ENCODE measurements around the gene EXD2.

- PRO-cap, 7 experiments: no peak in any of the 7 experiments
- RAMPAGE, long total RNA, 2 experiments: no peak in any of the 2 experiments
These were observed 116.2 kb downstream of the ZFP36L1 start for GRCh38 chr14:68676629-68677005.

DNA sequence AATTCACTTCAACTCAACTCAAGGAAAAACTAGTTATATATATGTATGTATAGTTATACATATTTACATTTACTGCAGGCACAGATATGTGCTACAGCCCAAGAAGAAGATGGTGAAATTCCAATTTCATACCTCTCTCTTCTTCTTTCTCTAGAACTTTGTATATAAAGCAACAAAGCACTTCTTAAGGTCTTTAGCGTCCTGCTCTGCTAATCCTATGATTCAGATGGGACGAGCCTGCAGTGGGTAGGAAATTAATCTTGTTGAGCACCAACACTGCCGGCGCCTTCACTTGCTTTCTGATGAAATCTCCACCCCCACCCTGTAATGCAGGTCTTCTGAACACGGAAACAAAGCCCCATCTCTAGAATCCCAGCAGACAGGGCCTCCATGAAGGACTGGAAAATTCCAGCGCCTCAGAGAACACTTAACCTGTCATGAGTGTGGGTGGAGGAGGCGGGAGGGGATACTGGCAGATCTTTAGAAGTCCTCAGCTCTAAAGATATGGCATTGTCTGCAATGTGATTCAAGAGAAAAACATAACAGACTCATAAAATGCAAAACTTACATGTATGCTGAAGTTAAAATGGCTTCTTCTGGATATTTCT, 43.4 kb downstream of the ZFP36L1 start:
- PRO-cap, 7 experiments: no peak in any of the 7 experiments
- RAMPAGE, long total RNA, 2 experiments: no peak in any of the 2 experiments

DNA sequence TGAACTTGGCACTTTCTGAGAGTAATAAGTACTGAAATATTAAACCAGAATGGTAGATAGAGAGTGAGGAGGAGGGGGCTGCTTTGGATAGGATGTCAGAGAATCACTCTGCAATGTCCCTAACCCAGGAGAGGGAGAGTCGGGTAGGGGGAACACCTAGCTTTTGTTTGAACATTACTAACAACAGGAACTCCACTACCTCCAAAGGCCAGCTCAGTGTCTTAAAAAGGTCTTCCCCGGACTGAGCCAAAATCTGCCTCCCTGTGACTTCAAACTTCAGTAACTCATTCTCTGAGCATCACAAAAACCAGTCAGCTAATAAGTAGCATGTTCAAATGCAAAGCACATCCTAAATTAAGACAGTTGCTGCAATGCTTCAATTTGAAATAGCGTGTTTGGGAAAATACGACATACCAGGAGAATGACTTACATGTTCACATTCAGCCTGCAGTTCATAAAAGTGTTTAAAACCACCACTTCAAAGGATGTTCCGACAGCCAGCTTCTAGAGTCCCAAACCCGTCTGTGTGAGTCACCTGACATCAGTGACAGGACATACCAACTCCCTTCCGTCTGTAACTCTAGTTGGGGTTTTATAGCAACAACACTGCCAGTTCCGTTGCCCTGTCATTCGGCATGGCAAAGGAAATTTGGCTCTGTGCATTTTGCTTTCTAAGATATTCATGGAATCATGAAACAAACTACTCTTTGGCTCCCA, 13.1 kb downstream of the ZFP36L1 start:
- PRO-cap, 7 experiments: no peak in any of the 7 experiments
- RAMPAGE, long total RNA, 2 experiments: no peak in any of the 2 experiments

DNA sequence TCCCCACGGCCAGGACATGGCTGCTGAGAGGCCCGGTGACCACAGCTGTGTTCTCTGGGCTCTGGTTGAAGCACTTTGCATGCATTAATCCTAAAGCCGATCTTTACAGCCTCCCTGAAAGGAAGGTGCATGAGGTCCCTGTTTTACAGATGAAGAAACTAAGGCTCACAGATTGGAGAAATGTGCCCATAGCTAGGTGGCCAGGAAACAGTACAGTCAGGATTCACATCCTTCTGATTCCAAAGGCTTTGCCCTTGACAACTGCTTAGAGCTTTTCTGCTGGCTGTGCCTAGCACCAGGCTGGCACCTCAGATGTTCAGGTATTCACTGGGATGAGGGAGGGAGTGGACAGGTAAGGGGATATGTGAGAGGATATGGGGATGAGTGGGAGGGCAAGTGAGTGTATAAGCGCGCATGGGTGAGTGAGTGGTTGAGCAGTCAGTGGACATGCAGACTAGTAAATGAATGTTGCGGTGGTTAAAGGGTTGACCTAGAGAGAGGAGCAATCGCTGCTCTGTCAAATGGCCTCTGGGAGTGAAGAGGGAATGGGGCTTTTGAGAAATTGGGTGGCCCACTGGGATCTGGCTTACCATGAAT, 30.4 kb upstream of the ZFP36L1 start:
- PRO-cap, 7 experiments: no peak in any of the 7 experiments
- RAMPAGE, long total RNA, 2 experiments: no peak in any of the 2 experiments

GRCh38 chr14:68843148-68844394, 50.7 kb upstream of the ZFP36L1 start:
- PRO-cap, 7 experiments: no peak in any of the 7 experiments
- RAMPAGE, long total RNA, 2 experiments: no peak in any of the 2 experiments

DNA sequence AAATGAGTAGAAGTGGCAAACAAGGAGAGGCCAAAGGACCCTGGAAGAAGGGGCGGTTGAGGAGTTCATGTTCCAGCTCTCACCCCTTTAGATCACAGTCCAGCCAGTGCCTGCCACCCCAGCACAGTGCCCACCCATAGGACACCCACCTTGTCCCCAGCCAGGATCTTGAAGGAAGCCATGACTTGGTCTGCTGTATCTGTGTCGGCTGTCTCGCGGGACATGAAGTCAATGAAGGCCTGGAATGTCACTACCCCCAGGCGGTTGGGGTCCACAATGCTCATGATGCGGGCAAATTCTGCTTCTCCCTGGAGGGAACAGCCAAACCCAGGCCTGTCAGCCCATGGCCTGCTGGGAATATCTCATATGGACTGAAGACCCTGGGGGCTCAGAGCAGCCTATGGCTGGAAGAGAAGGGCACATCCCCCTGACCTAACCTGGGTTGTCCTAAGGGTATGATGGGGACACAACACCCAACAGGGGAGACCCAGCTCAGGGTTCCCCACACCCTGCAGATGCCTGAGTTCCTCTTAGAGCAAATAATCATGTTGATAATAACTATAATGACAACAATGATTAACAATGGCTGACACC, 84.2 kb upstream of the ZFP36L1 start:
- PRO-cap, 7 experiments: no peak in any of the 7 experiments
- RAMPAGE, long total RNA, 2 experiments: no peak in any of the 2 experiments

DNA sequence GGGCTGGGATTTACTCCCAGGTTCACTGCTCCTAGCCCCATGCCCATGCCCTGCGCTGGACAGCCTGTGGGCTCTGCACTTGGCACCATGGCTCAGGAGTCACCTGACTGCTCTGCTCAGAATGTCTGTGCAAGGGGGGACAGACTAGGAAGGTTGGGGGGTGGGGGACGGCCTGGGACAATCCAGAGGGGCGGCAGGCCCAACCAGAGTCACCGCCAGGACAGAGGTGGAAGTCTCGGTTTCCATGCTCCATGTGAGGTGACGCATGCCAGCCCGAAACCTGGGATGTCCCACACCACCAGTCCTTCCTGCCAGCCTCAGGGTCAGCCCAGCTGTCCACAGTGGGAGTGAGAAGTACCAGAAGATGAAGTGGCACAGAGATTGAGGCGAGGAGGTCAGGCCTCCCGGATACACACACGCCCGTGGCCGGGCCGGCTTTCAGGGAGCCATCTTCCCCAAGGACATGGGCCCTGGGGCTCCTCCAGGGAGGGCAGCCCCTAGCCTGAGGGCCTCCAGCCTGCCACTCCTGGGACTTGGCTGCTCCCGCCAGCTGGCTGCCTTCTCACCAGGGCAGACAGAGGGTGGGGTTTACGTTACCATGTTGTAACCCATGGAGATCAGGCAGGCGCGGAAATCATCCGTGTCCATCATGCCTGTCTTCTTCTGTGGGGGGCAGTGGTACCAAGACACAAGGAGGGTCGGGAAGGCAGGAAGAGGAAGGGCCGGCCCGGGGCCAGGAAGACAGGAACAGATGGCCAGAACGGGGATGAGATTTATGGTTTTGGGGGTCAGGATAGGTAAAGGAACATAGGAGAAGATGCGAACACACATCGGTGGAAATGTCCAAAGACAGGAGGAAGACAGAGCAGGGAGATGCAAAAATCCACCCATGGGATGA, 85.2 kb upstream of the ZFP36L1 start:
- PRO-cap, 7 experiments: no peak in any of the 7 experiments
- RAMPAGE, long total RNA, 2 experiments: no peak in any of the 2 experiments

- PRO-cap, 7 experiments: no peak in any of the 7 experiments
- RAMPAGE, long total RNA, 2 experiments: start-site peak on the minus strand in 1 of 2 experiments, at chr14:68884207-68884284 at its widest, 24 reads per replicate
These were observed 91.3 kb upstream of the ZFP36L1 start for GRCh38 chr14:68884018-68884625.

GRCh38 chr14:68888065-68888735, 90.9 kb downstream of the ACTN1 start:
- PRO-cap, 7 experiments: no peak in any of the 7 experiments
- RAMPAGE, long total RNA, 2 experiments: no peak in any of the 2 experiments

DNA sequence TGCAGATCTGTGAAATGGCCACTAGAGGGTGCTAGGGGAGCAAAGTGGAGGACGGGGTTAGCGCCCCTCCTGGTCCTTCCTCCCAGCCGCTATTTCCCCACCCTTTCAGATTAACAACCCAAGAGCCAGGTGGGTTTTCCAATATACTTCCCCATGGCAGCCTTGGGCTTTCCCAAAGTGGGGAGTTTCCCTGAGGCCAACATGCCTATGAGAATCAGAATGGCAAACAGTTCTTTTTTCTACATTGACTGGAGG, 67.4 kb downstream of the ACTN1 start:
- PRO-cap, 7 experiments: no peak in any of the 7 experiments
- RAMPAGE, long total RNA, 2 experiments: no peak in any of the 2 experiments

DNA sequence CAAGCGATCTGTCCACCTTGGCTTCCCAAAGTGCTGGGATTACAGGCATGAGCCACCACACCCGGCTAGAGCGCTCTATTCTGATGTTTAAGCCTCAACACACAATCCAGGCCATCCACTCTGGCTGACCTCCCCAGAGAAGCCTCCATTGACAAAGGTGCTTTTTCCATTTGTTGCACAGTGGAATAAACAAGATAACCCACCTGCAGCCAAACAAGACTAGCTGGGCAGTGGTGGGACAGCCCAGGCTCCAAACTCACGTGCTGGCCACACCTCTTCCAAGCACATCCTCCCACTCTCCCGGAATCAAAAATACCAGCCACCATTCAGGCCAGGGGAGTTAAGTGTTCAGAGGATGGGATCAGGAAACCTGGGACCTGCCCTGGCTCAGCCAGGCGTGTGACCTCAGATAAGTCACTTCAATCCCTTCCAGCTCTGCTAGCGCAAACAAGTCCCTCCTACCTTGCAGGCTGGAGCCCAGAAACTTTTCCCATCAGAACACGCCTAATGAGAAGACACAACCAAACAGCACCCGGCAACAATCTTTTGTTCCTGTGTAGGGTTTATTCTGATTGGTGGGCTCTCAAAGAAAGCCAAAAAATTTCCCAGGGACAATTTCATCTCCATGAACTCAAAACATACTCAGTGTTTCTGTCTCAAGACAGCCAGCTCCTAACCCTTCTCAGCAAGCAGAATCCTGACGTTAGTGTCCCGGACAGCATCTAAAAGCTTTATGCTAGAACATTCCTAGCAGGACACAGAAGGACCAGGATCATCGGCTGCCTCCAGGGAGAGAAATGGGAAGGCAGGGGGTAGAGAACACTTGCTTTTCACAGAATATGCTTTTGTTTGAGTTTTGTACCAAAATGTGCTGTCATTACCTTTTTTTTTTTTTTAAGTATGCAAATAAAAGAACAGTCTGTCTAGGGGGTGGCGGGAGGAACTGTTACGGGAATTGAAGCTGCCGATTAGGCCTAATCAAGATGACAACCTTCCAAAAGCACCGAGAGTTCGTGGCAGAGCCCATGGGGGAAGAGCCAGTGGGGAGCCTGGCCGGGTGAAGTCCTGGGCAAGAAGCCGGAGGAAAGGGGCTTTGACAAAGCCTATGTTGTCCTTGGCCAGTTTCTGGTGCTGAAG, 43.1 kb downstream of the ACTN1 start:
- PRO-cap, 7 experiments: peak in 2 of 7 experiments; most common plus-strand start position 744 of the sequence (in 2); most common minus-strand start position 411 of the sequence (in 1)
- RAMPAGE, long total RNA, 2 experiments: start-site peak on the plus strand in 1 of 2 experiments, centred at position 642 of the sequence, 6 reads per replicate

DNA sequence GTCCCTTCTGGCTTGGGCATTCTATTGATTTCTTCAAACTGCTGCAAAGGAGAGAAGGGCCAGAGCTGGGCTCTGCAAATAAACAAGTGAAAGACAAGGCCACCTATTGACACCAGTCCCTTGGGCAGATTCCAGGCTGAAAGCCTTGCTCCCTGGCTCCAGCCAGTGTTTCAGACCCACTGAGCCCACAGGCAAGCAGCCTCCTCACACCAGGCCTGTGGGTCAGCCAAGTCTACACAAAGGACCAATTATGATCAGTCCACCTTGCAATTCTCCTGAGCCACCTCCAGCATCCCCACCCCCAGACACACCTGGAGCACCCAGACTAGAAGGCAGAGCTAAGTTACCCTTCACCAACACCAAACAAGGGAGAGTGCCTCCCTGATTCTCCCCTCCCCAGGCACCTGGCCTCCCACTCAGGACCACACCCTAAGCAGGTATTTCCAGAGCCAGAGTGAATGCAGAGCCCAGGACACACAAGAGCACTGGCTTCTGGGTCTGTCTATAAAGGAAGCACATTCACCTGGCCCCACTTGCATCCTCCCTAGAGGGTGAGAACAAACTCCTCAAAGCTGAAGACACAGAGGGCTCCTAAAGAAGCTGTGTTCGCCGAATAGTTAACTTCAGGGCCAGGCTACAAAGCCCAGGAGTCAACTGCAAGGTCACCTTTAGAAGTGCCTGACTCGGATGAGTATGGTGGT, 13.7 kb downstream of the ACTN1 start:
- PRO-cap, 7 experiments: no peak in any of the 7 experiments
- RAMPAGE, long total RNA, 2 experiments: no peak in any of the 2 experiments

GRCh38 chr14:68972372-68973216, 6.5 kb downstream of the ACTN1 start:
- PRO-cap, 7 experiments: no peak in any of the 7 experiments
- RAMPAGE, long total RNA, 2 experiments: no peak in any of the 2 experiments

GRCh38 chr14:69034844-69035315, 55.8 kb upstream of the ACTN1 start:
- PRO-cap, 7 experiments: no peak in any of the 7 experiments
- RAMPAGE, long total RNA, 2 experiments: no peak in any of the 2 experiments

- PRO-cap, 7 experiments: no peak in any of the 7 experiments
- RAMPAGE, long total RNA, 2 experiments: no peak in any of the 2 experiments
These were observed 60.2 kb upstream of the ACTN1 start for GRCh38 chr14:69039221-69039766.

DNA sequence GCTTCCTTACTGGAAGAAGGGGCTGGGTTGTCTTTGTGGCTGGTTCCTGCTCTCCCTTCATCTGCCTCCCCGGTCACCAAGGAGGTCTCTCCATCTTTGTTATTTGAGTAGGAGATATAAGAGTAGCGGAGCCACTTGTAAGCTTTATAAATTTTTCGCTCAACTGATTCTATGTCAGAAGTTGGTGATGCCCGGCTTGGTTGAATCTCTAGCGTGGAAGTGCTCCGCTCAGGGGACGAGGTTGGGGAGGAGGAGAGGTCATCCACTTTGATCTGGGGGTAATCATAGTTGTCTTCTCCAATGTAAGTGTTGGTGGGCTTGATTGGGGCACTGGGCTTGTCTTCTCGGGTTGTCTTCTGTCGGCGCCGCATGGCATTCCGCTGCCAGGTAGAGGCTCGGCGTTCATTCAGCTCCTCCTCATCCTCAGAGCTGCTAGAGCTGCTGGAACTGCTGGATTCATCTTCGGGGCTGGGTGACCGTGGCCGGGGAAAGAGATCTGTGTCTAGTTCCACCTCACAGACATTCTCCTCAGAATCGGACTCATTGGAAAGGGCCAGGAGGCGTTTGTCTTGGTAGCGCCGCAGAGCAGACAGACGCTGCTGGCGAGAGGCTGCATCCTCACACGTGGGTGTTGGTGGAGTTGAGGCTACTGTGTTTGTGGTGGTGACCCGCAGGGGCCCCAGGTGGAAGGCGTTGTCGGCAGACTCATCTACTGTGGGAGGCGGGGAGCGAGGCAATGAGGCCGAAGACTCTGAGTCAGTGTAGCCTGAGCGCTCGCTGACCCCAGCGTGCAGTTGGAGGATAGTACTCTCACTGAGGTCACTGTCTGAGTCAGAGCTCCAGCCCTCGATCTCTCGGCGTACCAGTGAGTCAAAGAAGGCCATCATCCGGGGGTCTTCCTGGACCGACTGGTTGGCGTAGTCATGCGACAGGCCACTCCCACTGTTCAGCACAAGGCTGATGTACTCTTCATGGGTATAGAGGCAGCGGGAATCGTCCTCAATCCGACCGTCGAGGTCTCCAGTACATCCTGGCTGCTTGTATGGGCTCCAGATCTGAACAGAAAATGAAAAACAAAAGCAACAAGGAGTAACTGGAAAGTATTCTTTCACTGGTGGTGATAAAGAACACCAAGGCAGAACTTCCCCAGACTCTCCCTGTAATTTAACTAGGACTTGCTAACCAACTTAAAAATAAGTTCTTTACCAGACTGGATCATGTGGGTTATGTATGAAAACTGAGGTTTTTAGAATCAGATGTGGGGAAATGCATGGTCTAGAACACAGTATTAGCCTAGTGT, 75.9 kb upstream of the ACTN1 start:
- PRO-cap, 7 experiments: no peak in any of the 7 experiments
- RAMPAGE, long total RNA, 2 experiments: no peak in any of the 2 experiments

DNA sequence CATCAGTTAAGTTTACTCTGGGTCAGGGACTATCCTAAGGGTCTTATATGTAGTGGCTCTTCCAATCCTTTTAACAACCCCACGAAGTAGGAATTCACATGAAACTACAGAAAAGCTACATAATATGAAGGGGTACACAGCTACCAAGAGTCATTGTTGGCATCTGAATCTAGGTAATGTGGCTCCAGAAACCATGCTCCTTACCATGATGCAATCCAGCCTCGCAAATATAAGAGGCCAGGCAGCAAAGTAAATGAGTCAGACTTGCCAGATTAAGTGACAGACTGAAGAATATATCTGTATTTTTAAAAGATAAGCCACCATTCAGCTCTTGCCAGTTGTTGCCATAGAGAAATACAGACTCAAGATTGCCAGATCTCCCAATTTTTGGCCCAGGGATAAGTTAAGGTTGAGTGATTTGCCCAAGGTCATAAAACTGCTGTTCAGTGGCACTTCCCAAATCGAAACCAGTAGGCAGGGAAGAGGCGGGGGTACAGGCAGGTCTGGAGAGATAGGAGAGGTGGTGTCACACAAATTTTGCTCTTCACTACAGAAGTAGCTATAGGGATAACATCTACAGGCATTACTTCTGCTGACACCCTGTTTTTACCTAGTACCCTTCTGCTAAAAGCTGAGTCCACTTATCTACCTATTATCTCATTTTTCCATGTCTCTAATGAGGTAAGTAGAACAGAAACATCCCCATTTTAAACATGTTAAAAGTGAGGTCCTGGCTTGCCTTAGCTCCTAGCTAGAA, 19.7 kb downstream of the DCAF5 start:
- PRO-cap, 7 experiments: no peak in any of the 7 experiments
- RAMPAGE, long total RNA, 2 experiments: no peak in any of the 2 experiments

GRCh38 chr14:69191003-69192199, at the start of gene EXD2:
TSS of gene EXD2 (plus strand) at chr14:69191498.
- PRO-cap, 7 experiments: peak in 7 of 7 experiments; most common plus-strand start chr14:69191498 (in 7); most common minus-strand start chr14:69191413 (in 4)
- RAMPAGE, long total RNA, 2 experiments: start-site peak on the plus strand in 1 of 2 experiments, at chr14:69191531-69191941 at its widest, 29 to 104 reads per replicate

DNA sequence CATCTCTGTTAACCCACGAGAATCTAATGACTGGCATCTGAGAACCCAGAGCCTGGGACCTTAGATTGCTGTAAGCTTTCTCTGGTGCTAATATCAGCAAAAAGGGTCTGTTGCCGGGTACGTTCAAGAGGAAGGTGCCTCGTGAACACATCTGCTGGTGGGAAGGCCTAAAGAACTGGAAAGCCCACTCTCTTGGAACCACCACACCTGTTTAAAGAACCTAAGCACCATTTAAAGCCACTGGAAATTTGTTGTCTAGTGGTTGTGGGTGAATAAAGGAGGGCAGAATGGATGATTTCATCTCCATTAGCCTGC, 548 bp downstream of the SLC39A9 start:
- PRO-cap, 7 experiments: no peak in any of the 7 experiments
- RAMPAGE, long total RNA, 2 experiments: no peak in any of the 2 experiments

- PRO-cap, 7 experiments: no peak in any of the 7 experiments
- RAMPAGE, long total RNA, 2 experiments: no peak in any of the 2 experiments
These were observed 15.2 kb downstream of the CCDC177 start for GRCh38 chr14:69559417-69560012.